Kidney (tissue), 2 donors: ENCODE measurements around a stretch of chr15.

GRCh38 chr15:101162489-101163160 lies 89.2 kb downstream of the CHSY1 start:
- PRO-cap: no peak
- RRBS: 80% methylated on average over 2 of the region's 15 CpGs

- PRO-cap: no peak
- RRBS: no CpG with 5 or more reads among the region's 4 CpGs
These were observed 67.9 kb downstream of the CHSY1 start for GRCh38 chr15:101184014-101184331.

- PRO-cap: no peak
- RRBS: no CpG with 5 or more reads among the region's 32 CpGs
These were observed 58.4 kb downstream of the CHSY1 start for GRCh38 chr15:101192930-101194277.

GRCh38 chr15:101266808-101267211 lies 10.5 kb downstream of the SELENOS start:
- PRO-cap: no peak
- RRBS: 68% methylated on average over 4 of the region's 10 CpGs

- PRO-cap: no peak
- RRBS: no CpG with 5 or more reads among the region's 13 CpGs
These were observed 30.2 kb downstream of the PCSK6 start for GRCh38 chr15:101459142-101459859.

GRCh38 chr15:101500708-101501122 lies 11.2 kb upstream of the PCSK6 start:
- PRO-cap: no peak
- RRBS: no CpG with 5 or more reads among the region's 3 CpGs

DNA sequence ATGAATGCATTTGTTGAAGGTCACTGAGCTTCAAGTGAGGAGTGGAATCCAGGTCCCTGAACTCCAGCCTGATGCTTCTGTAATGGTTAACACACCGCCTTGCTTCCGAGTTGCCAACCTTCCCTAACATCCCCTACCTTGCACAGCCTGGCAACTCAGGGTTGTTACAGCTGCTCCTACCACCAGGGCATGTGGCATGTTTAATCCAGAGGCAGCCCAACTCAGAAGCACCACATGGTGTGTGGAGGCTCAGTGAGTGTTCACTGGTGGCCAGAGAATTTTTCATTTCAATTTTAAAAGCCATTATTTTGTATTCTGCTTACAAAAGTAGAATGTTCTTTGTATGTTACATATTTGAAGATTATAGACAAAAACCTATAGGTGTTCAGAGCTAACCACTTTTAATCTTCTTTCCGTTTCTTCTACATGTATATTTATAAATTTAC lies 4.9 kb downstream of the TM2D3 start:
- PRO-cap: no peak
- RRBS: no CpG with 5 or more reads among the region's 3 CpGs